ENCODE data around the gene PRKN.

DNA sequence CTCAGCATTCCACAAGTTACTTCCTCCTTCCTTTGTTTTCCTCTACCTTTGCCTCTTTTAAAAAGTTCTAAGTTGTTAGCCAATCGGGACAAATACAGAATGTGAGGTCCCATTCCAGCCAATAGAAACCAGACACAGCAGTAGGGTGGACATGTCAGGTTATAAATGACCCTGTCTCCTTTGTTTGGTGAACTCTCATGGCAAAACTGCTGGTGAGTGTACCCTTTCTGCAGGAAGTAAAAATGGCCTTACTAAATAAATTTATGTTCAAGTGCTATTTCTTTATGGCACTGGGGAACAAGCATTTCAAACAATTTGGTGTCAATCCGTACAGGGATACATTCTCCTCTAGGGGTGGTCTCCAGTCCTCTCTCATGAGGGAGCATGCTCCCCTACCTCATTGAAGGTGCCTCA lies 86.3 kb downstream of the PLG start:
- RRBS: no CpG with 5 or more reads among the region's 2 CpGs

DNA sequence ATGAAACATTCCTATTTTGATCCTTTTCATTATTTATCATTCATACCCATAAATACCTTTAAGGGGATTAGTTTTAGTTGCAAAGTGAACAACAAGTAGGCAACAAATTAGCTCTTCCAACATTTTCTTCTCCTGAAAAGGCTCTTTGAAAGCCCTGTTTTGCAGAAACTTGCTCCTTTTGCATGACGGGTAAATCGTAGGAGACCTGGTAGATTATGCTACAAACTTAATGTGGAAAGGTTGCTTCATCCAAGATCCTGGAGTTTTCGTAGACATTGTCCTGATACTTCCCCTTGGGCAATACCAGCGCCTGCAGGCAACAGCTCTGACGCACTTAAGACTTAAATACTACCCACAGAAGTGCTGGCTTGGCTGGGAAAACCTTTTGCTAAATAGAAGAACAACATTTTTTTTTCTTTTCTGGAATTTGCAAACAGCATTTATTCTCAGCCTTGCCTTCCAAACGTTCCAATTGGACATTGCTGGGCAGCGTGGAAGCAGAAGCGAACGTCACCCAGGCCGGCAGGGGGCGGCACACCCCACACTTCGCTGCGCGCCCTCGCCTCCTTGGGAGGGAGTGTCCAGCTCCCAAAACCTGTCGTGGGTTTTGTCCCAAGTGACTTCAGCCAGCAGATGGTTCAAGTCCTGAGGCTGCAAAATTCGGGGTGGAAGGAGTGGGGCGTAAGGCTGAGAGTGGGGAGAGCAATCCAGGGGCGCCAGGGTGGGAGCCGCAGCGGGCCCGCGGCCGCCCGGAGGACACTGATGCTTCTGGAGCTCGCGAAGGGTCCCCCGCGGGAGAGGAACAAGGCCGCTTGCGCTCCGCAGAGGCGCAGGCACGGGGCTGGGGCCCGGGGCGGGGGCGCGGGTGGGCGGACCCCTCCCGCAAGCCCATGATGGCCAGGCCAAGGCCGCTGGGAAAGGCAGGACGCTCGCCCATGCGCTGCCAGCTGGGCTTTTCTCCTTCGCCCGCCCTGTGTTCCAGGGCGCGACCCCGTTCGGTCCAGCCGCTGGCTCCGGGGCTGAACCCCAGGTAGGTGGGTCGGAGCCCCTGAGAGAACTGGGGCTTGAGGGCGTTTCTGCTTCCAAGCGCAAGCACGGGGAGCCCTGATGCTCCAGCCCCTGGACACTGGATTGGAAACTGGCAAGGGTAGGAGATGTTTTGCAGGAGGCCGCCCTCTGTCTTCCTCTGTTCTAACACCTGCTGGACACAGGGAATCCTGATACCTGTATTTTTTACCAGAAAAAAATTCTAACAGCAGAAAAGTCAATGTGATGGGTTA lies 60.8 kb upstream of the MAP3K4 start:
- RRBS: 10% methylated on average over 5 of the region's 57 CpGs

DNA sequence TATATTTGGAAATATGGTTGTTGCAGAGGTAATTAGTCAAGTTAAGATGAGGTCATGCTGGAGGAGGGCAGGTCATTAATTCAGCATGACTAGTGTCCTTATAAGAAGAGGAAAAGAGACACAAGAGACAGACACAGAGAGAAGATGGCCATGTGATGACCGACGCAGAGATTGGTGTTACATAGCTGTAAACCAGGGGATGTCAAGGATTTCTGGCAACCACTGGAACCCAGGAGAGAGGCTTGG lies 13.0 kb upstream of the MAP3K4 start:
- RRBS: no CpG with 5 or more reads among the region's 2 CpGs

DNA sequence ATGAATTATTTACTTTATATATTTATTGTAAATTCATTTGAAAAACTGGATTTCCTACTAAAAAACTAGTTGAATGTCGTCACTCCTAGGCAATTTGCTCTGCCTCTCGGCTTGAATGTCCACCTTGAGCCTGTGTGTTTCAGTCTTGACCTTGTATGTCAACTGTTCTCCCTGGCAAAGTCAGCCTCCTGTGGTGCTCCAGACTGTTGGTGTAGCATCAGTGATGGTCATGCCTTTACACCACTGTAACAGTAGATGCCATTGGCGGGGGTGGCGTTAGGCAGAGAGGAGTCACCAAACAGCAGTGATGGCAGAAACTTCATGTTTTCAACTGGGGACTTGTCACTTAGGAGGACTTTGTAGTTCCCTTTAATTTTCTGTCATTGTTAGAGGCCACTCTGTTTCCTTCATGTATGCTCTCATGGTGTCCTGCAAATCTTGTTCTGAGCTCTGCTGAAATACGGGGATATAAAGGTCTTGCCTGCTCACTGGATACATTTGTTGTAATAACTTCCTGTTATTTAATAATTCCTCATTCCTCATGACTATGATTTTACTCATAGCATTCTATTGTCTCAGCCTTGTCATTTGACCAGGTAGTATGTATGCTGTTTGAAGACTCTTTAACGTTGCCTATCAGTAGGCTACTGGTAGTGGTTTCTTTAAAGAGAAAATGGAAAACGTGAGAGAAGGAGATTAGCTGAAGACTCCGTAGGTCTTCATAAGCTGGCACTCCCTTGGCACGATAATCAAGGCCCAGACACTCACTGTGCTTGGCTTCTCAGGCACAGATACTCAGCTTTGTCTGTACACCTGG lies 4.6 kb downstream of the MAP3K4 start:
- RRBS: no CpG with 5 or more reads among the region's 9 CpGs

GRCh38 chr6:161111309-161111757 lies 119.8 kb downstream of the MAP3K4 start:
- RRBS: no CpG with 5 or more reads among the region's 5 CpGs

DNA sequence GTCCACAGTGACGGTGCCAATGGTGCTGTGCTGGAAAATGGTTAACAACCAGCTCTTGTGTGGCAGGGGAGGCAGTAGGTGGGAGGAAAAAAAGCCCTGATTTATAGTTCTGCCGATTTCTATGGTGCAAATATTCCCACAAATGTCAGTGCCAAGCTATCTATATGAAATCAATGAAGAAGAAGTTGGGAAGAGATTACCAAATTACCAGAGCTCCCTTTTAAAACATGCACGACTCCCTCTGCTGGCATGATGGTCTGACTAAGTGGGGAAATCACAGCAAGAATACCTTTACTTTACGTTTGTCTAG lies 55.7 kb downstream of the AGPAT4 start:
- RRBS: no CpG with 5 or more reads among the region's 4 CpGs

GRCh38 chr6:161375048-161375522 lies 101.2 kb upstream of the AGPAT4 start:
- RRBS: 31% methylated on average over 2 of the region's 14 CpGs

DNA sequence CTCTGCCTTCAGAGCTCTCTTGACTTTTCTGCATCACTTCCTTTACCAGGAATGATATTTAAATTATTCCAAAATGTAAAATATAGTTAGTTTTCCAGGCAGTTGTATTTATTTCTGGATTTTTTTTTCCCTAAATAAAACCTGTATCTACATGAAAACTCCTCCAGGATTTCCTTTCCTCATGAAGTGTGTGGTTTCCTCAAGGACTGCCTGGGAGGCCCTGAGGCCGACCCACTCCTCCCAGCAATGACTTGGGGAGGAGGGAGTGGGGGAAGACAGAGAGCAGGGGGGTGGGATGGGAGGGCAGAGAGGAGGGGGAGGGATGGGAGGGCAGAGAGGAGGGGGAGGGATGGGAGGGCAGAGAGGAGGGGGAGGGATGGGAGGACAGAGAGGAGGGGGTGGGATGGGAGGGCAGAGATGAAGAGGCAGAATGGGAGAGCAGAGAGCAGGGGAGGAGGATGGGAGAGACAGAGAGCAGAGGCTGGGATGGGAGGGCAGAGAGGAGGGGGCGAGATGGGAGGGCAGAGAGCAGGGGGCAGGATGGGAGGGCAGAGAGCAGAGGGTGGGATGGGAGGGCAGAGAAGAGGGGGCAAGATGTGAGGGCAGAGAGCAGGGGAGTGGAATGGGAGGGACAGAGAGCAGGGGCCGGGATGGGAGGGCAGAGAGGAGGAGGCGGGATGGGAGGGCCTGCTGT lies 161.9 kb upstream of the AGPAT4 start:
- RRBS: no CpG with 5 or more reads among the region's 4 CpGs

GRCh38 chr6:162726816-162728144 lies at the start of gene PRKN:
Gene PRKN (minus strand): TSS chr6:162727766.
- RRBS: 2% methylated on average over 45 of the region's 96 CpGs

DNA sequence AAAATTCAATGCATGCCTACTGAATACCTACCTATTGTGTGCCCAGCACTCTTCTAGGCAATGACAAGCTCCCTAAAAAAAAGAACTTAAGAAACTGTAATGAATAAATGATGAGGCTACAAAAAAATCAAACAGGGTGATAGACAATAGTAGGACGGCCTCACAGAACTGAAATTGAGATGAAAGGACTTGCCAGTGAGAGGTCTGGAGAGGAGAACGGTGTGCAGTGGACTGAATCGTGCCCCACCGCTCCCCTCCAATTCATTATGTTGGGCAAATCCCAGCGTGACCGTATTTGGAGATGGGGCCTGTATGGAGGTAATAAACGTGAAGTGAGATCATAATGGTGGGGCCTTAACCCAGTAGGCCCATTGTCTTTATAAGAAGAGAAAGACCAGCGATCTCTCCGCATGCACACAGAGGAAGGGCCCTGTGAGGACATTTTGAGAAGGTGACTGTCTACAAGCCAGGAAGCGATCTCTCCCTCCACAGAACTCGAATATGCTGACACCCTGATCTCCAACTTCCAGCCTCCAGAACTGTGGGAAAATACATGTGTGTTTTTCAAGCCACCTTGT lies 326.2 kb downstream of the PACRG start:
- RRBS: no CpG with 5 or more reads among the region's 11 CpGs

DNA sequence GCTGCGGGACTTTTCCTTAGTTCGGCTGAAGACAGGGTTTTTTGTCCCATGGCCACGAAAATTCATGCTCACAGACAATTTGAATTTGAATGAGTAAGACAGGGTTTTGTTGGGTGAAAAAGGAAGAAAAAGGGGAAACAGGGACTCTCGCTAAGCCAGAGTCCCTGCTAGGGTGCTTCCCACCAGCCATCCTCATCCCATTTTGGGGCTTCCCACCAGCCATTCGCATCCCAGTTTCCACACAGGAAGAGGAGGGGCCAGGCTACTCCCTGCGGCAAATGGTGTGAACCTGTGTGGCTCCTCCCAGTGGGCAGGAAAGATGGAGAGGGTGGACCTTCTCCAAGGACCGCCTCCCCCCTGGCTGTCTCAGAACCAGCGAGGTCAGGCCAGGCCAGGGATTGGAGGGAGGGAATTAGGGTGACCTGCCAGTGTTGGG lies 326.8 kb downstream of the PACRG start:
- RRBS: no CpG with 5 or more reads among the region's 8 CpGs

GRCh38 chr6:163148796-163149296 lies 265.7 kb upstream of the QKI start:
- RRBS: 77% methylated on average over 11 of the region's 21 CpGs

DNA sequence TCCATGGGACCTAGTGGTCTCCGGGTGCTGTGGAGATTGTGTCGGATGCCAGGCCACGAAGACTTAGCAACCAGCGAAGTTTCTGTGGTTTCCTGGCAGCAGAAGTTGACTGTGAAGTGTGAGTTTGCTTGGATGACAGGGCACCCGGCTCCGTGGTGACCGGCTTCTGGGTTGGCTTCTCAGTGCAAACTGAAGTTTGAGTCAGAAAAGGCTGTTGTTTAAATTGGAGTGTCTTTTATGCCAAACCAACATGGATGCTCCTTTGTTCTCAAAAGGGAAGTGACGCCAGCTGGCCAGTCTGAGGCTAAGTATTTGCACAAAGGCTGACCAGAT lies 164.9 kb upstream of the QKI start:
- RRBS: 88% methylated on average over 3 of the region's 8 CpGs

DNA sequence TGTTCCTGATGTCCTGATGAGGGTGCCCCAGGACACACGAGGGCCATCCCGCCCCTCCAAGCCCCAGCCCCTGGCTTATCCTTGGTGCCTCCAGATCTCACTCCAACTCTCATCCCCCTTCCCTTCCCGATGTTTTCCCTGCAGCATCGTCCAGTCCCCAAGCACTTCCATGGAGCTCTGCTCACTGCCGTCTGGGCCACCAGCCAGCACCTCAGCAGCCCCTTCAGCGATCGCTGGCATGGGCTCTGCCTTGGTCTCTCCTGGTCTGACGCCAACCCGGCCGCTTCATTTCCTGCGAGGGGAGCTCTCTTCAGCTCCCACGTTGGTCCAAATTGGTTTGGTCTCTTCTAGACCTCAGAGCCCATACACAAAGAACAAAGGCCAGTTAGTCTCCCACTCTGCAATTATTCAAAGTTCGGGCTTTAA lies 154.5 kb upstream of the QKI start:
- RRBS: no CpG with 5 or more reads among the region's 13 CpGs

GRCh38 chr6:163289033-163289374 lies 125.5 kb upstream of the QKI start:
- RRBS: no CpG with 5 or more reads among the region's 10 CpGs

- RRBS: no CpG with 5 or more reads among the region's 2 CpGs
These were observed 112.2 kb upstream of the QKI start for GRCh38 chr6:163302321-163302637.

DNA sequence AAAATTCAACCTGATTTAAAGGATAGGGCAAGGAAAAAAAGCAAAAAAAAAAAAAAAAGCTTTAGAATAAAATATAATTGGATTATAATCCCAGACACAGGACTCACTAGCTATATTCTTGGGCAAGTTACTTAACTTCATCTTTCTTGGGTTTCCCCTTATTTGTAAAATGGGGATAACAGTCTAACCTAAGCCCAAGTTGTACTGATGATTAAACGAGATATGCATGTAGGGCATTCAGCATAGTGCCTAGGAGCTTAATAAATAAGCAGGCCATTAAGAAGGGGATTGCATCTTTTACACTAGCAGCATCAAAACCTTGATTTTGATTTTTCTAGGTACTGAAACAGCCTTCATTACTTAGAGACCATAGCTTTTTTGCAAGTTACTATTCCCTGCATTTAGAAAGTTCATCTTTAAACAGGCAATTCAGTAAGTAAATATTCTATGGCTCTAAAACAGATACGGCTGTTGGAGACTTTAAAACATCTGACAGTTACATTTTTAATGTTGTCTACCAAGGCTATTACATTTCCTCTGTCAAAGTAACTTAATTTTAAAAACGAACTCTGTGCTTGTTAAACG lies 2.1 kb upstream of the QKI start:
- RRBS: no CpG with 5 or more reads among the region's 4 CpGs

GRCh38 chr6:163416291-163417123 lies 2.0 kb downstream of the QKI start:
- RRBS: no CpG with 5 or more reads among the region's 17 CpGs

DNA sequence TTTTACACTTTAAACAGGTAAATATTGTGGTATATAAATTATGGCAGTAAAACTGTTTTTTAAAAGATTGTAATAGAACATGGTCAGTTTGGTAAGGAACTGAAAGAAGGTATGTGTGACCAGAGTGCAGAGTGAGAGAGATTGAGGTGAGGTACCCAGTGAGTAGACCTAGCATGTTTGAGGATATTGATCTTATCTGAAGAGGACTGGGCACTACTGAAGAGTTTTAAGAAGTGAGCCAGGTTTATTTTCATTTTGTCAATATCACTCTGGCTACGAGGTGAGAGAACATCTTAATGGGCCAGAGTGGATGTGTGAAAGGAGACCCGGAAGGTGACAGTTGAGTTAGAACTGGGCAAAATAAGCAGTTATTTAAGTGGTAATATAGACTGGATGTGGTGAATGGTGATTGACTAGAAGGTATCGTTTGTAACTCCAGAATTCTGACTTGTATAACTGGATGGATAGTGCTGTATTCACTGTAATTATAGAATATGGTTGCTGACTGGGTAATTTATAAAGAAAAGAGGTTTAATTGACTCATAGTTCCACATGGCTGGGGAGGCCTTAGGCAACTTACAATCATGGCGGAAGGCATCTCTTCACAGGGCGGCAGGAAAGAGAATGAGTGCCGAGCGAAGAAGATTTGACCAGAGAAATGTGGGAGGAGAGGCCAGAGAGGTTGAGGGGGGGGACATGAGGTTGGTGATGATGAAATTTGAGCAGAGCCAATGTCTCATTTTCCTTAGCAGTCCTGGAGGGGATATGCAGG lies 134.2 kb downstream of the QKI start:
- RRBS: no CpG with 5 or more reads among the region's 7 CpGs